Subcutaneous adipose tissue (tissue), 3 donors: ENCODE measurements around a stretch of chr1.

- PRO-cap: no peak
- RAMPAGE, long total RNA, 3 experiments: no peak in any of the 3 experiments
These were observed 181.7 kb downstream of the PLPP3 start for GRCh38 chr1:56397724-56398086.

GRCh38 chr1:56436870-56437242 is 142.5 kb downstream of the PLPP3 start:
- PRO-cap: no peak
- RAMPAGE, long total RNA, 3 experiments: no peak in any of the 3 experiments

- PRO-cap: no peak
- RAMPAGE, long total RNA, 3 experiments: no peak in any of the 3 experiments
These were observed 83.1 kb downstream of the PLPP3 start for GRCh38 chr1:56496162-56496848.

DNA sequence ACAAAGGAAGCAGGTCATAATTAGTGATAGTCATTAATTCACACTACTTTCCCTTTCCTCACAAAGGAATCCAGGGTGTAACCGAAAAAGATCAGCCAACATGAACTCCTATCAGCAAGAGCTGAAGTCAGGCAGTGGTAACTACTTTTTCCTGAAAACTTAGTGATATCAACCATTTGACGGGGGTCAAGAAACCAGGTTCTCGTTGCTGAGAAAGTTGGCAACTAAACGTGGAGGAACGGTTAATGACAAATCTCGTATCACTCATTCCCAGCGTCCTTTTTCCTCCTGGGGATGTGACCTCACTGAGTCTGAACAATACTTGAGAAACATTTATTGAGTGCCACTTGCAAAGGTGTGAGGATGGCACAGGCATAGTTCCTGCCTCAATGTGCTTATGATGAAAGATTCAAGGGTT is 82.3 kb downstream of the PLPP3 start:
- PRO-cap: no peak
- RAMPAGE, long total RNA, 3 experiments: no peak in any of the 3 experiments

- PRO-cap: no peak
- RAMPAGE, long total RNA, 3 experiments: no peak in any of the 3 experiments
These were observed 59.5 kb downstream of the PLPP3 start for GRCh38 chr1:56519718-56520384.

DNA sequence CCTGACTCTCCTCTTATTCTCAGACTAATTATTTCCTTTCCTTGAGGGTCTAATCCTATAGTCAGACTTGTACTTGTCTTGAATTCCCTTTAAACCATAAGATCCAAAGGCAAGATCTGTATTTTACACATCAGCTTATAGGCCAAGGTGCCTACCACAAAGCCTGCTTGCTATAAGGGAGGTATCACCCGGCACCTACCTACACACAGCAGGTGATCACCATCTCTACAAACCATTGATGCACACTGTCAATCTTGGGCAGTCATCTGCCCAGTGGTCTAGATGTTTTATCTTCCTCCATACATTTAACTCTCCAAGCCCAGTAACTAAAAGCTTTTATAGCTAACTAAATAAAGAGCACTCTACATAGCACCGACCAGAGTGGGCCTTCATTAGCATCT is 48.1 kb downstream of the PLPP3 start:
- PRO-cap: no peak
- RAMPAGE, long total RNA, 3 experiments: no peak in any of the 3 experiments

GRCh38 chr1:56551451-56552140 is 27.8 kb downstream of the PLPP3 start:
- PRO-cap: no peak
- RAMPAGE, long total RNA, 3 experiments: no peak in any of the 3 experiments

- PRO-cap: no peak
- RAMPAGE, long total RNA, 3 experiments: no peak in any of the 3 experiments
These were observed 4.6 kb downstream of the PLPP3 start for GRCh38 chr1:56574814-56575013.

DNA sequence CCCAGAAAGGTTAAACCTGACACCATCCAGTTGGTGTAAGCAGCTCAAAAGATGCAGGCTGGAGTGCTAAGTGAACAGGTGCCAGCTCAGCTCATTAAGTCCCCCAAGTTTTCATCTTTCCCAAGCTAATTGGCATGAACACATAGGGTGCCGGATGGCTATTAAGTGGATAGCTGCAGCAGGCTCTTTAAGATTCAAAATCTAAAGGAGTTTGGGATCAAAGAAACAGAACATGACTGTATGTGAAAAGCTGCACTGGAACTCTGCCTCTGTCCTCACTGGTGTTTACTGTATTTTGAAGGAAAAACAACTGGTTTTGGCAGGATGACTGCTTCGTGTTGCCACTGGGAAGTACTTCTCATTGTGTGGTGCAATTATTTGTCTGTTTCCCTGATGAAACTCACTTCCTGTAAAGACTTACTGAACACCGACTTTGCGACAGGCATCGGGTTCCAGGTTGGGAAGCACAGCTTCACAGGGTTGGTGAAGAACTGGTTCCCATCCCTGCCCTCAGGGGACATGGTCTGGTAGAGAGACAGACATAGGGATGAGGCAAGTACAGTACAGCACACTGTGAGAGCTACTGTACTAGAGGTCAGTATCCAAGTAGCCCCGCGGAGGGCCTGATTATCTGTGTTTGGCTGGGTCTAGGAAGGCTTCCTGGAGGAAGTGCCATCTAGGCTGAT is 152.6 kb downstream of the DAB1 start:
- PRO-cap: no peak
- RAMPAGE, long total RNA, 3 experiments: no peak in any of the 3 experiments

DNA sequence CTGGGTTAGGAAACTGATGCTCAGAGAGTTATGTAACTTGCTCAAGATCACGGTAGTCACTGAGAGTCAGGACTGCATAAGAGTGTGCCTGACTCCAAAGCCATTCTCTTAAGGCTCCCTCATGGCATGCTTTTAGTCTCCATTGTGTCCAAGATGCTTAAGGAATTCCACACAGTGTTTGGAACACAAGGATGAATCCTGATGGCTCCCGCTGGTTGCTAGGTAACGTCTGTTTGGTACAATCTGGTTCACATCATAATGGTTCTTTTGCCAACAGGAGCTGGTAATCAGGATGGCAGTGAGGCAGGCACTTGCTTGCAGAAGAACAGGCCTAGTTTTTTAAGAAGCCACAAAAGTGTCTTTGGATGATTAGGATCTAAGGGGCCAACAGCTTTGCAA is 436.5 kb upstream of the DAB1 start:
- PRO-cap: no peak
- RAMPAGE, long total RNA, 3 experiments: no peak in any of the 3 experiments

- PRO-cap: no peak
- RAMPAGE, long total RNA, 3 experiments: no peak in any of the 3 experiments
These were observed 151.2 kb downstream of the OMA1 start for GRCh38 chr1:58395391-58395718.

DNA sequence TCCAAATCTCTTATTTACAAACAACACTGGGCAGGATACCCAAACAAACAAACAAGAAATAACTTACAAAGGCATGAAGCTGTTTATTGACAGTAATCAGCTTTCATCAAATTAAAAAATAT is 2.6 kb downstream of the JUN start:
- PRO-cap: no peak
- RAMPAGE, long total RNA, 3 experiments: no peak in any of the 3 experiments

DNA sequence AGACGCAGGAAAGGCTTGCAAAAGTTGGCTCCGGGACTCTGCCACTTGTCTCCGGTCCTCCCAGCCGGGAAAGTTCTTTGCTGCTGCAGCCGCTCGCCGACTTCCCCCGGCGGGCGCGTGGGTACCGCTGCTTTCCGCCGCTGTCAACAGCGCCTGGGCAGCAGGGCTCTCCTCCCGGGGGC is 307 bp downstream of the JUN start:
- PRO-cap: no peak
- RAMPAGE, long total RNA, 3 experiments: no peak in any of the 3 experiments

DNA sequence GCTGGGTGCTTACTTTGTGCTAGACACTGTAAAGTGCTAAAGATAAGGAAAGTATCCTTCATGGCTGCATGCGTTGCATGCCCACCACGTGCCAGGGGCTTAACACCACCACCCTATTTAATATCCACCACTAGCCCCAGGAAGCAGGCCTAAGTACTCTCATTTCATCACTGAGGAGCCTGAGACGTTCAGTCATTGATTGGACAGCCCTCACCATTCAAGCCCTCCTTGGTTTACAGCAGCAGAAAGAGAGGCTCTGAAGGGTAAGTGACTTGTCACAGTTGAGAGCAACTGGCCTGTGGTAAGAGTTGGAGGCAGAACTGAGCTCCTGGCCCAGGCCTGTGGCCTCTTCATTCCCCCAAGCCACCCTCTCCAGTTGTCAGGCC is 112.3 kb upstream of the JUN start:
- PRO-cap: no peak
- RAMPAGE, long total RNA, 3 experiments: no peak in any of the 3 experiments

DNA sequence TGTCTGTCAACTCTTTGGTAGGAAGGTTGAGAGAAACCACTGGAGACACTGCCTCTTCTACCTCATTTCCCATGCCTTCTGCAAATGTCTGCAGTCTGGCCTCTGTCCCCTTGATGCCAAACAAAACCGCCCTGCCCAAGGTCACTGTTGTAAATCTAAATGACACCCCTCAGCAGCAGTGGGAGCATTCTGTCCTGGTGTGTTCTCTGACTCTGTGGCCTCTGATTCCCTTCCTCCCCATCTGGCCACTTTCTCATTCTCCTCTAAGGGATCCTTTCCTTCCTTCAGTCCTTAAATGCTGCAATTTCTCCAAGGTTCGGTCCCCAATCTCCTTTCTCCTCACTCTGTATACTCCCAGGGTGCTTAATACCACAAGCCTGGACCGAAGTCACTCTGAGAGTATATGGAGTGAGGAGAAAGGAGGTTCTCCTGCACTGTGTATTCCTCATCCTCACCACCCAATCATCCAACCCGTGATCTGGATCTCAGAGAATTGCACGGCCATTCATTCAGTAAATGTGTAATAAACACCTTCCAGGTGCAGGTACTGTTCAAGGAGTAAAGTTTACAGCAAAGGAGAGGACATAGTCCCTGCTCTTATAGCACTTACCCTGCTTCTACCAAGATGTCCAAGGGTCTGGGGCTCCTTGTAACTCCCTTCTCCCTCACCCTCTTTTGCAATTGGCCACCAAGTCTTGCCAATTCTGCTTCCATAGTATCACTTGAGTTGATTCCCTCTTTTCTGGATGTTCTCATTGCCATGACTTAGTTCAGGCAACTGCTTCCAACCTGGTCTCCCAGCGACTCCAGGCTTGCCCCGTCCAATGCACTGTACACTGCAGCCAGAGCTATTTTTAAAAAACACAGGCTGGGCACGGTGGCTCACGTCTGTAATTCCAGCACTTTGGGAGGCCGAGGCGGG is 139.2 kb upstream of the JUN start:
- PRO-cap: no peak
- RAMPAGE, long total RNA, 3 experiments: no peak in any of the 3 experiments

DNA sequence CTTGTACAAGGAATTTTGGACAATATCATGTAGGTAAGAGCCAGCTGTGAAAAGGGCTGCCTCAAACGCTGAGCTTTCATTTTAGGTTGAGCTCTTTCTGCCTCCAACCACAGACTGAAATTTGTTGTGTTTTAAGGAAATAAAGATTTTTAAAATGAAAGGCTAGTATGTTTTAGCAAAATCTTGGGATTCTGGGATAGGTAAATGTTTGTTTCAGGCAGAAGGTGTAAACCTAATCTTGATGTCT is 230.3 kb upstream of the JUN start:
- PRO-cap: no peak
- RAMPAGE, long total RNA, 3 experiments: no peak in any of the 3 experiments

- PRO-cap: bidirectional peak, plus-strand start at chr1:59057593, minus-strand start at chr1:59057311
- RAMPAGE, long total RNA, 3 experiments: no peak in any of the 3 experiments
These were observed 239.7 kb upstream of the FGGY start for GRCh38 chr1:59057070-59057709.

GRCh38 chr1:59290408-59291018 is 6.4 kb upstream of the FGGY start:
- PRO-cap: unidirectional peak, plus-strand start at chr1:59290818
- RAMPAGE, long total RNA, 3 experiments: no peak in any of the 3 experiments

- PRO-cap: bidirectional peak, plus-strand start at chr1:59393756, minus-strand start at chr1:59393650
- RAMPAGE, long total RNA, 3 experiments: no peak in any of the 3 experiments
These were observed 96.6 kb downstream of the FGGY start for GRCh38 chr1:59393107-59394251.

DNA sequence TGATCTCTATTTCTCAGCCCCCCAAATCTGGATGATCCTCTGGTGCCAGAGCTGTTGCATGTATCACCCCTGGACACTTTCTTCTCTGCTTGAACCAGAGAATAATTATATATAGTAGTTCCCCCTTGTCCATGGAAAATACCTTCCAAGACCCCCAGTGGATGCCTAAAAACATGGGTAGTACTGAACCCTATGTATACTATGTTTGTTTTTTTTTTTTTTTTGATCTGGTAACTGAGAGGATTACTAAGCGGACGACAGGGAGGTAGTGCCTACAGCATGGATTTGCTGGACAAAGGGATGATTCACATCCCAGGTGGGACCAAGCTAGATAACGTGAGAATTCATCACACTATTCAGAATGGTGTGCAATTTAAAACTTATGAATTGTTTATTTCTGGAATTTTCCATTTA is 202.2 kb downstream of the FGGY start:
- PRO-cap: no peak
- RAMPAGE, long total RNA, 3 experiments: no peak in any of the 3 experiments